Placental pericyte (primary cell): ENCODE measurements around the genes CCDC197, IFI27L2 and PPP4R4.

GRCh38 chr14:93978138-93978735, 1.9 kb upstream of the ASB2 start:
- CAGE, long polyA plus RNA, result no peak

DNA sequence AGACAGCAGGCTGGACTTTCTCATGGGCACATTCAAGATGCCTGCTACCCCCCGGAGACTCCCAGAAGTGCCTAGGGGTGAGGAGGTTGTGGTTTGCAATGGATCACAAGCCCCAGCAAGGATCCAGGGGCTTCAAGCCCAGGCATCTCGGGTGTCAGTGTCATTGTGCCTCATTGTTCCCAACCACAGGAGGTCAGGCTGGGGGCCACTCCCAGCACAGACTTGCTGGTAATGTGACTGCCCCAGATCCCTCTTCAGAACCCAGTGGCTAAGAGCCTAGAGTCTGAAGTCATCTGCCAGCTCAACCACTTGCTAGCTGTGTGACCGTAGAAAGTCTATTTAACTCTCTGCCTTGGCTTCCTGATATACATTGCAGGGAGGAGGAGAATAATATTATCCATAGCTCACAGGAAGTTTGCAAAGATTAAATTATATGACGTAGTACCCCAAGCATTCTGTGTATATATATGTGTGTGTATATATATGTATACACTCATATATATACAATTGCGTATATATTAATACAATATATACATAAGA, 7.7 kb upstream of the ASB2 start:
- CAGE, long polyA plus RNA, result no peak

GRCh38 chr14:93994783-93995793, 2.0 kb upstream of the CCDC197 start:
- CAGE, long polyA plus RNA, result no peak

GRCh38 chr14:93996953-93997605, at the start of gene CCDC197:
TSS of gene CCDC197 (plus strand) at chr14:93997301.
- CAGE, long polyA plus RNA, result no peak

GRCh38 chr14:94026608-94027175, 552 bp downstream of the OTUB2 start:
- CAGE, long polyA plus RNA, result no peak

DNA sequence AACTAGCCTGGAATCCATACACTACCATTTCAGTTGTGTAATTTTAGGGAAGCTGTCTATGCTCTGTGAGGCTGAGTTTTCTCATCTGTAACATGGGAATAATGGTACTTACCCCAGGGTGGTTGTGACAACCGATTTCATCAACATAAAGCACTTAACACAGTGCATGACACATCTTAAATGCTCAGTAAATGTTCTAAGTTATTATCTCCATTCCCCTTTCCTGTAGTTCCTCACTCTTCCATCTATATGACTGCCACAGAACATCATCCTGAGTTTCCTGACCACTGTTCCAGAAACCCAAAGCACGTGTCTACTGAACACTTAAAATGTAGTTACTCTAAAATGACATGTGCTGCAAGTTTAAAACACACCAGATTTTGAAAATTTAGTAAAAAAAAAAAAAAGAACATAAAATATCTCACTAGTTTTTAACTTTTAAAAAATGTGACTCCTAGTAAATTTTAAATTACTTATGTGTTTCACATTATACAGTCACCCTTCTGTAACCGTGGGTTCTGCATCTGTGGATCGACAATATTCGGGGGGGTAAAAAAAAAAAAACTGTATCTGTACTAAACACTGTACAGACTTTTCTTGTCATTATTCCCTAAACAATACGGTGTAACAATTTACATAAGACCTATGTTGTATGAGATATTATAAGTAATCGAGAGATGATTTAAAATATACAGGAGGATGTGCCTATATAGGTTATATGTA, 3.4 kb downstream of the DDX24 start:
- CAGE, long polyA plus RNA, result no peak

- CAGE, long polyA plus RNA, result no peak
Observed at GRCh38 chr14:94110337-94111451, 18.7 kb downstream of the IFI27L2 start.

DNA sequence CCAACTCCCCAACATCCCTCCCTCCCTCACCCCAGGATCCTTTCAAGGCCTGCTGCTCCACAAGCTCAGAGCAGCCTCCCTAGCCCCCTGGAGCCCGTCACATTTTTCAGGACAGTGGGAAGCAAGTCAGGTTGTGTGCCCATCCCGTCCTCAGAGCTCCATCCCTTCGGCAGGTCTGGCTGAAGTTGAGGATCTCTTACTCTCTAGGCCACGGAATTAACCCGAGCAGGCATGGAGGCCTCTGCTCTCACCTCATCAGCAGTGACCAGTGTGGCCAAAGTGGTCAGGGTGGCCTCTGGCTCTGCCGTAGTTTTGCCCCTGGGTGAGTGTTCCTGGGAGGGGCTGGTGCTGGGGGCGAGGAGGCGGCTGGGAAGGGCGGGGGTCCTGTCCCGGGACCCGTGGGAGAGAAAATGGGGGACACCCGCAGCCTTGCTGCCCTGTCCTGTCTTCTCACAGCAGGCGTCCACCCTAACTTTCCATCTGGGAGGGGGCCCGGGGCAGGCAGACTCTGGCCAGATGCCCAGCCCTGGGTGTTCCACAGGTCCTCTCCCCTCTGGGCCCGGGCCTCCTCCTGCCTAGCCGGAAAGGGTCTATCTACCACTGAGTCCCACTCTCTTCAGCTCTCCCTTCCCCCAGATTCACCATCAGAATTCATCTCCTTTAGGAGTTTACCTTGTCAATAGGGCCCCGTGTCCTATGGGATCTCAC, 17.8 kb downstream of the IFI27L2 start:
- CAGE, long polyA plus RNA, result no peak

- CAGE, long polyA plus RNA, result start-site peak on the minus strand at chr14:94129585-94129644, 496 and 28 reads in 2 replicates
Observed at GRCh38 chr14:94128900-94129898, at the start of gene IFI27L2. TSS of gene IFI27L2 (minus strand) at chr14:94129604.

GRCh38 chr14:94144662-94145311, 15.4 kb upstream of the IFI27L2 start:
- CAGE, long polyA plus RNA, result no peak

DNA sequence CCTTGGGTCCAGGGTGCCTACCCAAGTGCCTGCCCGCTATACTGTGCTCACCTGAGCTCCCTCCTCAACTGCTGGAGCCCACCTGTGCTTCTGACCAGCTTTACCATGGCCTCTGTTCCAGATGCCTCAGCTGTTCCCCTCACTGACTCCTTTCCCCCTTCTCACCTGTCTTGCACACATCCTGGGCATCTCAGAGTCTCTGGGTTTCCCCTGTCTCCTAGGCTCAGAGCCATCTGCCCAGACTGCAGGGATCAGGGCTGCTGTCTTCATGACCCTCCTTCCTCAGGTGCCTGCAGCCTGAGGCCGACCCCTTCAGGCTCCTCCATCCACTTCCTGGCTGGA, 8.6 kb upstream of the PPP4R4 start:
- CAGE, long polyA plus RNA, result no peak

DNA sequence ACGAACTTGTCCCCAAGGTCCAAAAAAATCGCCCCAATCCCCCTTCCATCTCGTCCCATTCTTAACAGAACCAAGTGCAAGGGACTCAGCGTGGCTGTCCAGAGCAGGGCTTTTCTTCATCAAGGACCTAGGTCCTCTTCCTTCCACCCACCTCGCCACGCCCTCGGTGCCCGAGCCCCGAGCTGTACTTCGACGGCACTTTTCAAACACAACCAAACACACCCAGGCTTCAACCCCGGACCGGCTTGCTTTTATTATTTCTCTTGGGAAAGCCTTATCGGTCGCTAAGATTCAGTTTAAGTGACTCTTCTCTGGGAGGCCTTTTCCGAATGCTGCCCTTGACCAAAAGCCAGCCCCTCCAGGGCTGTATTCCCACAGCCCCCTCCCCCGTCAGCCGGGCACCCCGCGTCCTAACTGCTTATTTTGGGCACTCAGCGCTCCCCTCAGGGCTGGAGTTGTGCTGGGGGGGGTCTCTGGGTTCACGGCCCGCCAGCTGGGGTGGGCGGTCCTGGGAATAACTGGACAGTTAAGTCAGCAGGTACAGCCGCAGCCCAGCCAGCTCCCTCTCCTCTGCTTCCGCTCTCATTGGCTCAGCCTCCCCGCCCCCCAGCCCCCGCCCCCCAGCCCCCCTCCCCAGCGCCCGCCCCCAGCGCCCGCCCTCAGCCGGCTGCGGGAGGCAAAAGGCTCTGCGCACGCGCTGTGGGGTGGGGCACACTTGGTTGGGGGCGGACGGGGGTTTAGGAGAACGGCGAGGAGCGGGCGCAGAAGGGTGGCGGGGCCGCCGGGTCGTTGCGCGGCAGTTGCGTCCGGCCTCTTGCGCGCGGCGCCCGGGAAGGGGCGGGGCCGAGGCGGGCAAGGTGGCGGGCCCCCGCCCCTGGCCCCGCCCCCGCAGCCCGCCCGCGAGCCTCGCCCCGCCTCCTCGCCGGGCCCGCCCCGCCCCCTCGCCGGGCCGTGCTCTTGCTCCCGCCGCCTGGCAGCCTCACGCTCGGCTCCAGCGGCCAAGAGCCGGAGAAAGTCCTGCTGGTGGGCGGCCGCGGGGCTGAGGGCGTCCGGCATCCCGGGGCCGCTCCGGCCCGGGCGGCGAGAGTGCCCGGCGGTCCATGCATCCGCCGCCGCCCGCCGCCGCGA, at the start of gene PPP4R4:
Gene PPP4R4 (plus strand): TSS at position 957 of the 1,128 bp plus-strand sequence.
- CAGE, long polyA plus RNA, result no peak

- CAGE, long polyA plus RNA, result no peak
Observed at GRCh38 chr14:94294098-94294722, 1.1 kb upstream of the SERPINA10 start.

- CAGE, long polyA plus RNA, result no peak
Observed at GRCh38 chr14:94321261-94322097, 1.7 kb downstream of the SERPINA6 start.

GRCh38 chr14:94322496-94323098, 539 bp downstream of the SERPINA6 start:
- CAGE, long polyA plus RNA, result no peak

GRCh38 chr14:94379088-94379806, 9.2 kb downstream of the SERPINA1 start:
- CAGE, long polyA plus RNA, result no peak

DNA sequence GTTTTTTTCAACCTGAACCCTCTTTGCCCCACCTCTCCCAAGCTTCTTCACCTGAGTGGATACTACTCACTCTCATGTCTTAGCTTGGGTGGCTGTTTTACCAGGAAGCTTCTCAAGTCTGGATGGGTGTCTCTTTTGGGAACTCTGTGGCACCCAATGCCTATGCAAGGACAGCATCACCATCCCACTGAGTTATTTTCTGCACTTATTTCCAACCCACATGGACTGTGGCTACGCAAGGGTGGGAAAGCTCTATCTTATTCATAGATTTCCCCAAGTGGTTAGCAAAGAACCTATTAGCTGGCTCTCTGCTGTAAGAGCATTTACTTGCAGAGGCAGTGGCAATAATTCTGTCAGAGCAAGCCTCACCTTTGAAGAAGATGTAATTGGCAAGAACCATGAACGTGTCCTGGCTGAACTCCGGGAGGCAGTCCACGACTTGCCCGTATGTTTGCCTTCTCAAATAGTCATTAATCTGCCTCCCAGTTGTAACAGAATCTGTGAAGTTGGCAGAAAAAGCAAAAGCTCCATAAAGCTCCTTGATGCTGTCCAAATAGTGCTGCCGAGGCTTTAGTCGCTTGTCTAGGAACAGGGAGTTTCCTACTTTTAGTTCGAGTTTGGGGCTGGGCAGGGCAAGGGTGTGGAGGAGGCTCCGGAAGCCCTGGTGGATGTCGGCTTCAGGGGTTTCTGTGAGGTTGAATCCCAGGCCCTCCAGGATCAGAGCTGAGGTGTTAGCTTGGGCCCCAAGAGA, 4.7 kb downstream of the SERPINA11 start:
- CAGE, long polyA plus RNA, result no peak

- CAGE, long polyA plus RNA, result no peak
Observed at GRCh38 chr14:94462973-94463412, 10.4 kb upstream of the SERPINA11 start.

GRCh38 chr14:94482646-94483571, 6.9 kb upstream of the SERPINA9 start:
- CAGE, long polyA plus RNA, result no peak

DNA sequence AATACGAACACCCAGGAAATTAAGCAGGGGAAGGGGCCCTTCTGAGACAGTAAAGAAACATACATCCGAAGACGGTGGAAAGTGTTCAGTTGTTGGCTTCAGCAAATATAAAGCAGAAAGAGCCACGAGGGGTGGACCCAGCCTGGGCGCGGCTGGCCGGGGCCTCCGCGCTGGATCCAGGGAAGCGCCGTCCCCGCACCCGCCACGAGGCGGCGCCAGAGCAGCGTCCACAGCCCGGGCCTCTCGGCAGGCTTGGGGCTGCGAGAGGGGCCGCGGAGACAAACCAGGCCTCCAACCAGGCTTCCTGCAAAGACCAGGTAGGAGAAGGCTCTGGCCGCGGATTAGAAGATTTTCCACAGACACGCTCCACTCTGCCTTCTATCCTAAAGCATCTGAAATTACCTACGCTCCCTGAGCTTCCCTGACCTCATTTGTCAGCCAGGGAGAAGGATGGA, 77.3 kb downstream of the SERPINA3 start:
- CAGE, long polyA plus RNA, result no peak